ENCODE measurements around a stretch of chr15.

GRCh38 chr15:92069594-92070345 is 216.3 kb downstream of the SLCO3A1 start:
- PRO-cap, result no peak

- PRO-cap, result no peak
Observed at GRCh38 chr15:92074624-92075118, 221.2 kb downstream of the SLCO3A1 start.

DNA sequence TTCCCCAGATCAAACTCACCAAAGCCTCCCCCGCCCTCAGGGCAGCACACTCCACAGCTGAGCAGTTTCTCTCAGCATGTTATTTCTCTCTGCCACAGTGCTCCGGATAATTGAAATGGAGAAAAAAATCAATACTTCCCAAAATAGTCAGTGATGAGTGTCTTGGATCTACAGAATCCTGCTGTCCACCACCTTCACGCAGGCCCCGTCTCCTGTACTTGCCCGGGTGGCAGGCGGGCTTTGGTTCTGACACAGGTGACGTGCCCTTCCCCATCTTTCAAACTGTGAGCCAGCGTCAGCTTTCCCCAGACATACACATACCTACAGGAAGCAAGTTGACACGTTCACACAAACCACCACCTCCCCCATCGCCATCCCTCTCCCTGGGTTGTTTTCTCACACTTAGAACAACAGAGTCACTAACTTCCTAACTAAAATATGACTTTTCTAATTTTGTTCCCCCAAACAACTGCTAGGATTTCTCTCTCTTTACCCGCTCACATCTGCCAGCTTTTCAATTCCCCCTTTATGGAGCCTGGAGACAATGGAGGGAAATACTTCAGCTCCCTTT is 248.2 kb downstream of the SLCO3A1 start:
- PRO-cap, result no peak

DNA sequence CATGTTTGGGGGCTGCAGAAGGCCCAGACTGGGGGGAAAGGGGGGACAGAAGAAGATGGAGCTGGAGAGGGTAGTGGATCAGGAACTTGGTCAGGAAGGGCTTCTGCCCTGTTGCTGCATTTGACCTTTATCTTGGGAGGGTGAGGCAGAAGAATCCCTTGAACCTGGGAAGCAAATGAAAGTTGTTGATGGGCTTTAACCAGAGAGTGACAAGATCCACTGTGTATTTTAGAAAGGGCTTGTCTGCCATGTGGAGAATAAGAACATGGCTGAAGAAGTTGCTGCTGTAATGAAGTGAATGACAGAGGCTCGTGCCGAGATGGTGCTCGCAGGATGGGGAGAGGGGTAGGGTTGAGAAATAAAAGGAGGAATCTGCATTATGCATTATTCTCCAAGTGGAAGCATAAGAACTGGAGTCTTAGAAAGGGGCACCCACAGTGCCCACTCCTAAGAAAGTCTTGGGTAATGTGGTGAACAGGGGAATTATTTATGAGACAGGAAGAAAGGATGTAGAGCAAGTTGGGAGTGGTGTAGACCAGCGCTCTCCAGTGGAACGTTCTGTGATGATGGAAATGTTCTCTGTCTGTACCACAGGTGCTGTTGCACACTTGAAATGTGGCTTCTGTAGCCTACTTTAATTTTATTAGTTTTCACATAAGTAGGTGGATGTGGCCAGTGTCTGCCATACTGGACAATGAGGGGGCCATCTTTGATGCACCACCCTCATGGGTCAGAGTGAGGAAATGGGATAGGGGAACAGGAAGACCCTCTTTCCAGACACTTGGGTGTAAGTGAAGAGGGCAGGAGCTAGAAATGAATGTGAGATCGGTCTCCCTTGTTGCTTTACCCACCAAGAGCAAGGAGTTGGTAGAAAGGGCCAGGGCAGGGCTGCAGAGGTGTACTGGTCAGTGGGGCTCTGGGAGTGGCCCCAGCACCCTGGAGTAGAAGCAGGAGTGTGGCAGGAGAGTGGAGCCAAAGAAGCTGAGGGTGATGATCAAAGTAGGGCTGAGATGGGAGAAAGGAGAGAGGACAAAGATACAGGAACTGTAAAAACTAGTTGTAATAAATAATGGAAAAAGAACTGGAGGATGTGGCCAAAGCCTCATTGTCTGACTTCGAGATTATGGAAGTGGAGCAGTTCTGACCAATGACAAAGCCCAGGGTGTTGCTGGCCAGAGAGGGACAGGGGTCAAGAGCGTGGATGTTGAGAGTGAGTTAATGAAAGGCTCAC is 239.4 kb upstream of the ST8SIA2 start:
- PRO-cap, result no peak

GRCh38 chr15:92677898-92678509 is 22.4 kb upstream of the FAM174B start:
- PRO-cap, result no peak

DNA sequence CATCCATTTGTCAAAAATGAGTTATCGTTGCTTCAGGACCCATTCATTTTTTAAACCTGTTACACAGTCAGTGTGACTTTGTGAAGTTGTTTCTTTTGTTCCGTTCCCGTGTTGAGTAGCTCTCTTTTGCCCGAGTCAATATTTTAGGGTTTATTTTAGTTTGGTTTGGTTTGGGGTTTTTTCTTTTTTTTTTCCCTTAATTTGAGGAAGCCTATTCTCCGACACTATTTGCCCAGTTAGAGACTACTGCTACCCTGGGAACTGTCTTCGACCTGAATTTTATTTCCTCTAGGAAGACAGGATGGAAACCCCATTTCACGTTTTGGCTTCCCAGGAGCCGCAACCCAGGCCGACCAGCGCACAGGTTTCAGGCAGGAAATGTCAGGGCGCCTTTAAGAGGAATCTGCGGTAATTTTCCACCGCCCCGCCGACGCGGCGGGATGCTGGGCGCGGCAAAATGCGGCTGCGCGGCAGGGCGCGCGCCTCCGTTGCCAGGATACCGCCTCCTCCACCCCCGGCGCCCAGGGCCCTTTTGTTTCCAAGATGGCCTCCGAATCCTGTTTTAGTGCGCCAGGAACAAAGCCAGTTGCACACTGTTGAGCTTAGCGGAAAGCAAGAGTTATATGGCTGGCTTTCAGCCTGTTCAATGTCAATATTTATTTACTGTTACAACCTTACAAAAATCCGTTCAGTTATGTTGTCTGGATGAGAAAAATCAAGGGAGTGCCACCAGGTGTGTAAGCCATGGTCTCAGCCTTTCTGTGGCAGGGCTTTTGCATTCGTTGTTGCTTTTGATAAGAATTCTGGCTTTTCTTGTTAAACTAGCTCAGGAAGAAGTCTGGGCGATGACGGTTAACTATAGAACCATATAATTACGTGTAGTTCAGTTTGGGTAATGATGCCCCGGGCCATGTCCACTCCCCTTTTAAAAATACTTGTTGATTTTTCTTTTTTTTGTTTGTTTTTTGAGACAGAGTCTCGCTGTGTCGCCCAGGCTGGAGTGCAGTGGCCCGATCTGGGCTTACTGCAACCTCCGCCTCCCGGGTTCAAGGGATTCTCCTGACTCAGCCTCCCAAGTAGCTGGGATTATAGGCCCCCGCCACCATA is 79.8 kb upstream of the CHD2 start:
- PRO-cap, result bidirectional peak, plus-strand start at position 535 of the sequence, minus-strand start at position 383 of the sequence

DNA sequence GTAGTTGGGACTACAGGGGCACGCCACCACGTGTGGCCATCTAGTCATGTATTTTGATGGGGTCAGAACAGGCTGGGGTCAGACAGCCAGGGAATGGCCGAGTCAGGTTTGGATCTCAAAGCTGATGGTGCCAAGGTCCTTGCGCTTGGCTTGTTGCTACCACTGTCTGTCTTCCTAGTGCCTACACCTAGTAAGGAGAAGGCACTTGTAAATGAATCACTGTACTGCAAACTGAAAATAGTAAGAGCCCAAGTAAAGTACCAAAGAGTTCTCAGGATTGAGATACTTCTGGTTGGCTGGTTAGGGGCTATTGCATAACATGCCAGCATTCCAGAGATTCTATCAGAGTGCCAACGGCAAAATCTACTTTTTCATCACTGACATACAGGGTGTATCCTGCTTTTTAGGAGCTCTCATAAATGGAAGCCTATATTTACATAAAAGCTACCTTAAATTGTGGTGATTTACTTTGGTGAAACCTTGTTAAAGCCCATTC is 30.9 kb upstream of the CHD2 start:
- PRO-cap, result no peak

DNA sequence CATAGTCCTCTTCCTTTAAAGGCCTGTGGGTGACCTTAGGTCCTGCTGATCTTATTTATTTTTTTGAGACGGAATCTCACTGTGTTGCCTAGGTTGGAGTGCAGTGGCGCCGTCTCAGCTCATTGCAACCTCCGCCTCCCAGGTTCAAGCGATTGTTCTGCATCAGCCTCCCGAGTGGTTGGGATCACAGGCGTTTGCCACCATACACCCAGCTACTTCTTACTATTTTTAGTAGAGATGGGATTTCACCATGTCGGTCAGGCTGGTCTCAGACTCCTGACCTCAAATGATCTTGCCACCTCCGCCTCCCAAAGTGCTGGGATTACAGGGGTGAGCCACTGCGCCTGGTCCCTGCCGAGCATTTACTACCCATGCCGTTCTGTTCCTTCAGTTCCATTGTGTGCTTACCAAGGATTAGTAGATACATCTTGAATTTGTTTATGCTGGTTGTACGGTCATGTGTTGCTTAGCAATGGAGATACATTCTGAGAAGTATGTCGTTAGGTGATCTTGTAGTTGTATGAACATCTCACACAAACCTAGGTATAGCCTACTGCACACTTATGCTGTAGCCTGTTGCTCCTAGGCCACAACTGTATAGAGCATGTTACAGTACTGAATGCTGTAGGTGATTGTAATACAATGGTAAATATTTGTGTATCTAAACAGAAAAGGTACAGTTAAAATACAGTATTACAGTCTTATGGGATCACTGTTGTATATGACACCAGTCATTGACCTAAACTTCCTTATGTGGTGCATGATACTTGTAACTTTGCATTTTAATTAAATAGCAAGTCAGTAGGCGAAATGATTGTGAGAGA is 10.4 kb downstream of the CHD2 start:
- PRO-cap, result no peak

DNA sequence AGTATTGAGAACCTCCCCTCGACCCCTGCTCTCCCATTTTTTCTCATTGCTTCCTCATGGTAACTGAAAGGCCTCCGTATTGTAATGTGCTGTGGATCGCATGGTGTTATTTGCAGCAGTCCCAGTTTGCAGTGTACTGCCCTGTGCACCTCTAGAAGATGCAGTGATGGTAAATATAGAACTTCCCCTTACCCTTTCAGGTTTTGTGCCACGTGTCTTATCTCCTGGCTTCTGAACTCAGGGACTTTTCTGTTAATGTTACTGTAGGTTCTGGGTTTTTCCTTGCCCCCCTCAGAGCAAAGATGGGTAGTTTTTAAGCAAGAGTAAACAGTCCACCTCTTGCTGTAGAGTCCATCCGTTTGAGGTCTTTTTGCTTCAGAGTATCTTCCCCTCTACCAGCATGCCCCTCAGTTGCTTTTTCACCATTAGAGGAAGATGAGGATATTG is 22.3 kb downstream of the CHD2 start:
- PRO-cap, result no peak

DNA sequence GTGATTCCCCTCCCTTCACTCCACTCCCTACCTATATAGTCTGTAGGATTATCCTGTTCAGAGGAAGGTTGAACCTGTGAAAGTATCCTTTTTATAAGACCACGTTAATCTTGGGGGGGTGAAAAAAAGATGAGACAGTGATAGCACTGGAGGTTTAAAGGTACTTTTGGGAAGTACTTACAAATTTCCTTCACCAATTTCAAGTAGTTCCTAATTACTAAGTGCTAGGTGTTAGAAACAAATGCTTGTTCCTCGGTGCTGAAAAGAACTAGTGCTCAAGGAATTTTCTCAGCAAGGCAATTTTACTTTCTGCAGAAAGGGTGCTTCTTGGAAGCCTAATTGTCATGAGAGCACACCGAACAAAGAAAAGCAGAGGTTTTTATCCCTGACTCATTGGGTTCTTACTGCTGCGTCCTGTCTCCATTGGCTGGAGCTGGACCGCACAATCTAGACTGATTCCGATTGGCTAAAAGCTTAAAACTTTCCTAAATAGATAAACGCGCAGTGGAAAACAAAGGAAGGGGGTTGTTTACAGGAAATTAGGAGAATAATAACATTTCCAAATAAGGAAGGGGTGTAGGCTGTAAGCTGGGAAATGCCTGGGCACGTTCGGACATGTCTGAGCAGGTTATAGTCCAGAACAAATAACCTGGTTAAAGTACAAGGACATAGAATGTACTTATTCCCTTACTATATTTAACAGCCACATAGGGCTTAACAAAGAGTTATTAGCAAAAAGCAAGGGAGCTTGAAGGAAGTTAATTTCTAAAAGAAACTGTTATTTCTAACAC is 49.6 kb downstream of the CHD2 start:
- PRO-cap, result no peak

- PRO-cap, result no peak
Observed at GRCh38 chr15:92974403-92975282, 74.5 kb downstream of the CHD2 start.

DNA sequence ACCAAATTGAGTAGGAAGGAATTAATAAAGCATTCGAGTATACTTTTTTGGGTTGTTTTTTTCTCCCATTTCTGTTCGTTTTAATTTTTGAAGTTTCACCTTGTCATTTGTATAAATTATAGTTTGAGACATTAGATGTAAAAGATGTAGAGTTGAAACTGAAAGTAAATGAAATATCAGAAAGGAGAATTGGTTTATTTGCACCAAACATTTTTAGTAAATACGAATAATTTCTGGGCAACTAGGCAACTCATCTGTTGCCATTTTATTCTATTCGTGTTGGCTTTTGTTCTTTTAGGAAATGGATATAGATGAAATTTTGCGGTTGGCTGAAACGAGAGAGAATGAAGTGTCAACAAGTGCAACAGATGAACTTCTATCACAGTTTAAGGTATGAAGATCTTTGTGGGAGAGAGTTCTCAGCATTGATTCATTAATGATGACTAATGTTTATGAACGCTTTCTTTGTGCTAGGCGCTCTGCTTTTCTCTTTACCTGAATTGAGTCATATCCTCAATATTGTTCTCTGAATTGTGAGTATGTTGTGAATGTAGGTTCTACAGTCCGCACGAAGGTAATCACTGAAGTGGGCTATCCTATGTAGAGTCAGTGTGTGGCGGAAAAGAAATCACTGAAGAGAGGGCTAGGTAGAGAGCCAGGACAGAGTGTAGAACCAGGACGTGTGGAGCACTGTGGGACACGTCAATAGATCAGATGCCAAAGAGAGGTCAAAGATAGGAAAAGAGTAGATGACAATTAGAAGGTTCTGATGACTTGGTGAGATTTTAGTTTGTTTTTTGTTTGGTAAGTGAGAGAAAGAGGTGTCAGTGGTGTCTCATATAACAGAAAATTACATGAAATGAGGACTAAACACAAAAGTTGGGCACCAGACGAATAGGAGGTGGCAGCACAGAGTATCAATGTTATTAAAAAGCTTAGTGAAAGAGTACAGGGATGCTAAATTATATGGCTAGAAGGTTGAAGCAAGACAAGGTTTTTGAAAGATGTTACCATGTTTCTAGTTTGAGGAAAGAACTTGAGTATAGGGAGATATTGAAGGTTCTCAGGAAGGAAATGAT is 81.3 kb downstream of the CHD2 start:
- PRO-cap, result no peak

DNA sequence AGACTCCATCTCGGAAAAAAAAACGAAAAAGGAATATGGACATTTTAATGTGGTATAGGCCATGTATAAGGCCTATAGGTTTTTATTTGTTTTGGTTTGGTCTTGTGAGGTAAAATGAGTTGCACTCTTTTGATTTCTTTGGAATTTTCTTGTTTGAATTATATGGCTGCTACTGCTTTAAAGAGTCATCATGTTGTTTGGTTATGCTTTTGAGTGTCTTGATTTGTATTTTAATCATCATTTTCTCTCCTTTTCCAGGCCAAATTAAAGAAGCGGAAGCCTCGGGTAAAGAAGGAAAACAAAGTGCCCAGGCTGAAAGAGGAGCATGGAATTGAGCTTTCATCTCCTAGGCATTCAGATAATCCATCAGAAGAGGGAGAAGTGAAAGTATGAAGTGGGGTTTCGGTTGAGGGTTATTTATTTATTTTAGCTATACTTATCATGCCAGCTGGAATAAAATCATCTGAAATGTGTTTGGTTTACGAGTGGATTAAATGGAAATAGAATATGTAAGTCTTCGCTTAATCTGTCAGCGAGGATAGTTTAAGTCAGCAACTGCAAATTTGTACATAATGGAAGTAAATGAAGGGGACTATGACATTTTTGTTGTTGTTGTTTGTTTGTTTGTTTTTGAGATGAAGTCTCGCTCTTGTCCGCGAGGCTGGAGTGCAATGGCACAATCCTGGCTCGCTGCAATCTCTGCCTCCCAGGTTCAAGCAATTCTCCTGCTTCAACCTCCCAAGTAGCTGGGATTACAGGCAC is 88.6 kb downstream of the RGMA start:
- PRO-cap, result no peak

DNA sequence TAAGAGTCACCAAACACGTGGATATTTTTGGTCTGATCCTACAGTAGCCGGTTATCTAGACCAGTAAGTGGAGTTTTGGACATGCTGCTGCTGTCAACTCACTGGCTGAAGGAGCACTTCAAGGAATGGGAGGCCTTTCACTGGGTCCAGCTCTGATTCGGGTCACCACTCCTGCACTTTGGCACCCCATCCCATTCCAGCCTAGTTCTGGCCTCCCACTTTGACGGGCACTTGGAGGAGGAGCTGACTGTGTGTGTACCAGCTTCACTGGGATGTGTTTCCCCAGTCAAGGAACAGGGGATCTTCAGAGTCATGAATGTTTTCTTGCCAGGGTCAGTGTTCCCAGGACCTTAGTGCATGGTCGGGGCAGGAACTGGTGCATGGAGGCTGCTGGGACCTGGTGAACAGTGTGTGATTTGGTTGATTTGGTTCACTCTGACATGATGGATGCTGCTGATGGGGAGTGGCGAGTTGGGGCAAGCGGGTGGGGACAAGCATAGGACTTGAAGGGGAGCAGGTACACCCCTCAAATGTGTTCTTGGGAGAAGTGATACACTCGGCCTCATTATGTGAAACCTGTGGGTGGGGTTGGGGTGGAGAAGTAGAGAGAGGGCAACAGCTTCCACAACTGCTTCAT is 64.2 kb downstream of the RGMA start:
- PRO-cap, result no peak

- PRO-cap, result no peak
Observed at GRCh38 chr15:93087691-93088301, 1.2 kb downstream of the RGMA start.

GRCh38 chr15:93803762-93804014 is 427.7 kb upstream of the MCTP2 start:
- PRO-cap, result no peak

- PRO-cap, result no peak
Observed at GRCh38 chr15:94287597-94288187, 56.3 kb downstream of the MCTP2 start.

GRCh38 chr15:94301818-94302397 is 70.5 kb downstream of the MCTP2 start:
- PRO-cap, result no peak

- PRO-cap, result no peak
Observed at GRCh38 chr15:94377528-94378139, 146.3 kb downstream of the MCTP2 start.

- PRO-cap, result no peak
Observed at GRCh38 chr15:94584736-94585556, 353.6 kb downstream of the MCTP2 start.

All from endodermal cell (in vitro differentiated cells).